ENCODE measurements around the genes NUDT5 and CDC123.

- PRO-cap = no peak
- RRBS = no CpG with 5 or more reads among the region's 5 CpGs
These were observed 287.3 kb downstream of the CELF2 start for GRCh38 chr10:11304890-11305361.

DNA sequence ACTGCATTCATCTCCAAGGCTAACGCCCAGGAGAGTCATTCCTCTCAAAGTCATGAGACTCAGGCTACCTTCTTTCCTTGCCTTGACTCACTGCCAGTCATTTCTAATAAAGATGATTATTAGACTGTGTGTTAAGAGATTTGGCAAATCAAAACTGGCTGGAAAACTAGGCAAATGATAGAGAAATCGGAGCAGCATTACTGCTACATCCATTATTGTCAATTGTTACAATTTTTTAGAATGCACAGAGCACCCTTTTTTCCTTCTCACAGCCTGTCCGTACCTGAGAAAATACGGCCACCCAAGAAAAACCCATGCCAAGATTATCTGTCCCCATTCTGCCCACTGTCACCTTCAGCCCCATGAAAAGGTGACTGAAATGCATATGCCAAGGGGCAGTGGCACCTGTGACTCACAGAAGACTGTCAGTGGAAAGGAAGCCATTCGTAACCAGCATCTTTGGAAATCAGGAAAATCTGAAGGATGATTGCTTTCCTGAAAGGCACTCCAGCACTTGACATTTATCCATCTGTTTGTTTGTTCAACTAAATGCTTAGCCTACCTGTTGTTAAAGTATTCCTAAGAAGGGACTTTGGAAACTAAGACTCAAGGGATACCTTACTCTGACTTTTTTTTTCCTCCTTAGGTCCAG is 286.1 kb downstream of the USP6NL start:
- PRO-cap = no peak
- RRBS = no CpG with 5 or more reads among the region's 5 CpGs

DNA sequence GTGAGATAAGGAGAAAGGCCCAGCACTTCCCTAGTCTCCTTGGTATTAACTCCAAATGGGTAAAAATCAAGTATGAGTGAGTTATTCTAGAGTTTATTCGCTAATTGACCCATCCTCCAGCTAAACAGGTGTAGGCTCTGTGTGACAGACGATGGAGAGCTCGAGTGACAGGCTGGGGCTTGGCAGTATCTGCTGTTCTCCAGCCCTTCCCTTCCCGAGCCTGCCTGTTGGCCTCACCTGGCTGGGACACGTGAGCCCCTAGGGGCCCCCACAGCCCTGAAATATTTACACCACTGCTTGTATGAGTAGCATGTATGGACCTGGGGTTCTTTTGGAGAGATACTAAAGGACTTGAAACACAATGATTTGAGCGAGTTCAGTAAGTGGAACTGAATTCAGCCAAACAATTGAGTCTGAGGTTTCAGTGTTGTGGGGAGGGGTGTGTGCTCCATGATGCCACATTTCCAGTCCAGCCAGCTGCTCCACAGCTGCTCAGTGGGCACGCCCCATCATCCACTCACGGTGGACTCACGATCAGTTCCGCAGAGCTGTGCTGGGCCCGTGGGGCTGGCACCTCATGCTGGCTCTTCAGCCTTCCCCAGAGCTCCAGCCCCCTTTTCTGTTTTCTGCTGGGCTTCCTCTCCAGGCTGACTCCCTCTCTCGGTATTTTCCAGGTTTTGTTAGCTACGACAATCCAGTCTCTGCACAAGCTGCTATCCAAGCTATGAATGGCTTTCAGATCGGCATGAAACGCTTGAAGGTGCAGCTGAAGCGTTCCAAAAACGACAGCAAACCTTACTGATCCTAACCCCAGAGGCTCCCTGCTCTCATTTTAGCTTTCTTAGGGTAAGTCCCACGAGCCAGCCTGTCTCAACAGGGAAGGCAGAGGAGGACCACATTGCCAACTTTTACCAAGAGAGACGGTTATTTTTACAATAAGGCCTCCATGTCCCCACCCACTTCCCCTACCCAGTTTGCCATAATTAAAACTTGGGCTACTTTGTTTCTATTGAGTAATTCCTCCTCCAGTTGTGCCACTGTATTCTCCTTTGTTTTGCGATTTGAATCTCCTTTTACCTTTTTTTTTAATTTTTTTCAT is 282.8 kb downstream of the USP6NL start:
- PRO-cap = no peak
- RRBS = no CpG with 5 or more reads among the region's 20 CpGs

DNA sequence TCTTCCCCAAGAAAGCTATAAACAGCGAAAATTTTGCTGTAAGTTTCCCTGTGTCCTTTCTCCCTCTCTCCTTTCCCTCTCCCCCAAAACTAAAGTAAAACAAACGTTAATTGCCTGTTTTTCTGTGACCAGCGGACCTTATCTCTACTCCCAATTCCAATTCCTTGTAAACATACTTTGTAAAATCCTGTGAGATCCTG is 217.7 kb downstream of the USP6NL start:
- PRO-cap = no peak
- RRBS = no CpG with 5 or more reads among the region's 3 CpGs

GRCh38 chr10:11454161-11455610 is 156.8 kb downstream of the USP6NL start:
- PRO-cap = no peak
- RRBS = no CpG with 5 or more reads among the region's 16 CpGs

DNA sequence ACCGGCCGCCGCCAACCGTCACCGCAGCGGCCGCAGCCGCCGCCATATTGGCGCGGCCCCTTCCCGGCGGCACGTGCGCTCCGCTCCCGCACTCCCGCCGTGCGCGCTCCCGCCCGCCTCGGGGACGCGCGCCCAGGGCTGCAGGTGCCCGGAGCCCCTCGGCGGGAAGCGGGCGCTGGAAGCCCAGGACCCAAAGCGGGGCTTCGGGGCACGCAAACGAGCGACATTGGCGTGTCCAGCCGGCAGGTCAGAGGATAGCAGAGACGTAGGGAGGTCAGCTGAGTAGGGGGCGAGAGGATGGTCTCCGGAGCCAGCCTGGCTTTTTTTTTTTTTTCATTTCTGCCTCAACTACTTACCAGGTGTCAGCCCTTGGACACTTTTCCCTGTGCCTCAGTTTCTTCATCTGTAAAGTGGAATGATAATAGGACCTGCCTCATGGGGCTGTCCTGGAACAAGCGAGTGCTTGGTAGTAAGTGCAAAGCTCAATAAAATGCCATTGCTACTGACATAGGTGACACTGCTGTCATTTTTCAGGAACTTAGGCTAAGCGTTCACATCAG is 352 bp upstream of the USP6NL start:
- PRO-cap = bidirectional peak, plus-strand start at position 121 of the sequence, minus-strand start outside the sequence
- RRBS = 1% methylated on average over 36 of the region's 44 CpGs

GRCh38 chr10:11625078-11625465 is 13.6 kb upstream of the USP6NL start:
- PRO-cap = no peak
- RRBS = no CpG with 5 or more reads among the region's 4 CpGs

DNA sequence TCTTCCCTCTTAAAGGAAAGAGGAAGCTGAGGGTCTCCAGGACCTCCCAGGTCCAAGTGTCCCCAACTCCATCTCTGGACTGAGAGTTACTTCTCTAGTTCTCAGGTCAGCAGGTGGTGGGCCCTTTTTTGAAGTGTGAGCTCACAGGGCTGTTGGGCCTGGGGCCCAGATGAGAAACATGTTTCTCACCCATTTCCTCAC is 38.0 kb upstream of the USP6NL start:
- PRO-cap = no peak

GRCh38 chr10:11687060-11687807 is 54.9 kb upstream of the ECHDC3 start:
- PRO-cap = no peak
- RRBS = no CpG with 5 or more reads among the region's 12 CpGs

DNA sequence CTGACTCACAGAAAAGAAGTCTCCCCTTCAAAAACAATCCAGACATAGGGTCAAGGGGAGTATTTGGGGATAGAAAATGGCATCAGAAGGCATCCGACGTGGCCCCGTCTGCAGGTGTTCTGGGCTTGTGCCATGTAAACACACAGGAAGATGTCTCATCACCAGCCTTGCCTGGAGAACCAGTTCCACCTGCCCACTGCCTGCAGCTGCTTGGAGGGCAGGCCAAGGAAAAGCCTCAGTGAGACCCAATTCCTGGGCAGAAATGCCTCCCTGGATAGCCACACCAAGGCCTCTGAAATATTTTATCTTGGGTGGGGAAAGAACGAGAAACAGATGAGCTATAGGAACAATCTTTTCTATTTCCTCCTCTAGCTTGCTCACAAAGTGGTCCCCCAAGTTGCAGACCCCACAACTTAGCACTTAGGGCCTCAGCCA is 54.4 kb upstream of the ECHDC3 start:
- PRO-cap = no peak
- RRBS = no CpG with 5 or more reads among the region's 4 CpGs

DNA sequence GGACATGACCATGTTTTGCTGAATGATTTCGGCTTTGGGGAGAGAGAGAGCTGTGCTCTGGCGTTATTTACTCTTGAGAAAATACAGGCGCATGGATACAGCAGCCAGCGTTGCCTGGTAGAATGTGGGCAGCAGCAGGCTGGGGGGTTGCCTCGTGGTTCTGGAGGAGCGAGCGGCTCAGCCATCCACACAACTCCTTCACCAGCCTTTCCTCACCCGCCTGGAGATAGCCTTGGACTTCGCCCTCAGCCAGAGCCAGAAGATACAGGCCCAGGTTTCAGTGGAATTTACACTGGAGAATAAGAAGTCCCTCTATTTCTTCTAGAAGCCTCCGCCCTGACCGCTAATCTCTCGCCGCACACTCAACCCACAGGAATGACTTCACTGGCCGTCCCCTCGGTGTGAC is 52.3 kb upstream of the ECHDC3 start:
- PRO-cap = no peak
- RRBS = no CpG with 5 or more reads among the region's 15 CpGs

DNA sequence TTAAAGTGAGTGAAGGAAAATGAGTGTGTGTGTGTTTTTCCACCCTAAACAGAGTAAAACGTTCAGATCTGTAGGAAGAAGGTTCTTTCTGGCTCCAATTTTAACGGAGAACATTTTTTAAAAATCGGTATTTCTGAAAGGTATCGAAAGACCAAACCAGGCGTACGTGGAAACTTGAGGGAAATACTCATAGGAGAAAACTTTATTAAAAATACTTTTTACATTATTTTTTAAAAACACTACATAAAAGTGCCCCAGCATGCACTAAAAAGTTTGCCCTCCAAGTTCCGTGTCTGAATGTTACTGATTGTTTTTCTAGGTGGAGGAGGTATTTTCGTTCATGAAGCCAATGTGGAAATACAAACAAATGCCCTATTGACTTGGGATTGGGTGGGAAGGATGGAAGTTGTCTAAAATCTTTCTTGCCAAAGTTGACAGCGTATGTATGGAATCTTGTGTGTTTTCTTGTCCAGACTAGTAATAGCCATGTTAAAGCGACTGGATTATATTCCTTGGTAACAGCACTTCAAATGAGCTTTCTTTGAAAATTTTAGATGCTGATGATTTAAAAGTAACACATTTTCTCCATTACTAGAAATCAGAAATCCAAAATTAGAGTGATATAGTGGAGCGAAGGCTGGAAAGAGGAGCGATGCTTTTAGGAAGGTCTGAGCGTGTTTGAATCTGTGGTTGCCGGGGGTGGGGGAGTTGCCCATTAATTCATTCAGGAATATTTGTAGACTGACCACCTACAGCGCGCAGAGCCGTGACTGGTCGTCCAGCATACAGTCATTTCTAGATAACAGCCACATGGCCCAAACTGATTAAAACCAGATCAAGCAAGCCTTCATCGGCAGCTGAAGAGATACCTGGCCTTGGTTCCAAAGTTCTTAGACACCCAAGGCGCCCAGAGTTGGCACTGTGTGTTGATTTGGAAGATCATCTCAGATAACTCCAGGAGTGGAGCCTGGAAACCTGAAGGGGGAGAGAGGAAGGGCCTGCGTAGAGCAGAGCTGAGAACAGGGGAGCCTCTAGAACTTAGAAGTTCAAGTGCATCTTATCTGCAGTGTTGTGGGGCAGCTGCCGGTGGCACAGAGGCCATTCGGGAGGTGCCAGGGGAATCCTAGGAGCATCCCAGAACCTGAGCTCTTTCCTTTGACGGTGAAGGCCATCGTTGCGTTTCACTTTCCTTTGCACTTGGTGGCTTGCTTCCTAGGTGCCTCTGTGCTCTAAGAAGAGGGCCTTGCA is 1.5 kb downstream of the PROSER2 start:
- PRO-cap = no peak
- RRBS = no CpG with 5 or more reads among the region's 26 CpGs

- PRO-cap = unidirectional peak, minus-strand start at chr10:11825837
- RRBS = no CpG with 5 or more reads among the region's 26 CpGs
These were observed 2.7 kb downstream of the PROSER2 start for GRCh38 chr10:11825499-11826552.

- PRO-cap = bidirectional peak, plus-strand start at chr10:11898523, minus-strand start at chr10:11898319
- RRBS = 100% methylated on average over 3 of the region's 23 CpGs
These were observed 75.2 kb downstream of the PROSER2 start for GRCh38 chr10:11898048-11899008.

DNA sequence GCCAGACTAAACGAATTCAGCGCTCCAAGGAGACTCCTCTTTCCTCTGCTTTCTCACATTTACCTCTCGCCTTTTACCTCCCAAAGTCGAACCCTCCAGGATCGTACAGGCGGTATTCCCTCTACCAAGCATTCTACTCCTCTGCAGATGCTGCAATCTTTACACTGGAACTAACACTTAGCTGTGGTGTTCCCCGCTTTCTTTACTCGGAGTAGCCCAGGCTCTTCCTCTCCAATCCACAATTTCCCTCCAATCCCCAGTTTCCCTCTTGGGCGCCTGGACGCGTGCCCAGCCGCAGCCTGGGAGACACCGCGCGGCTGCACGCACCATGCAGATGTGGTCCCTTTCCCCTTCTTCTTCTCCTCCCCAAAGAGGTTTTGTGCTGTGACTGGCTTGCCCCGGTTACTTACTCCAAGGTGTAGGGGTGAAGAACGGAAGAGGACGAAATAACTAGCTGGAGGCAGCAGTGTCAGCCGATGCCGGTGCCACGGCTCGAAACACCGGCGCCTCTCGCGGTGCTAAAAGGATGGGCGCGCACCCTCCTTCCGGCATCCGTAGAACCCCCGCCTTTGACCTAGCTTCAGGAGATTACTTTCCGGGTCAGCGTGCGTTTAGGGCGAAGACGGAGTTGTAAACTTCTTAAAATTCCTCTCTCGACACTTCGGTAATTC is at the start of gene NUDT5:
Gene NUDT5 (minus strand): TSS at position 532 of the 671 bp plus-strand sequence.
- PRO-cap = bidirectional peak, plus-strand start outside the sequence, minus-strand start at position 520 of the sequence
- RRBS = 1% methylated on average over 16 of the region's 39 CpGs

DNA sequence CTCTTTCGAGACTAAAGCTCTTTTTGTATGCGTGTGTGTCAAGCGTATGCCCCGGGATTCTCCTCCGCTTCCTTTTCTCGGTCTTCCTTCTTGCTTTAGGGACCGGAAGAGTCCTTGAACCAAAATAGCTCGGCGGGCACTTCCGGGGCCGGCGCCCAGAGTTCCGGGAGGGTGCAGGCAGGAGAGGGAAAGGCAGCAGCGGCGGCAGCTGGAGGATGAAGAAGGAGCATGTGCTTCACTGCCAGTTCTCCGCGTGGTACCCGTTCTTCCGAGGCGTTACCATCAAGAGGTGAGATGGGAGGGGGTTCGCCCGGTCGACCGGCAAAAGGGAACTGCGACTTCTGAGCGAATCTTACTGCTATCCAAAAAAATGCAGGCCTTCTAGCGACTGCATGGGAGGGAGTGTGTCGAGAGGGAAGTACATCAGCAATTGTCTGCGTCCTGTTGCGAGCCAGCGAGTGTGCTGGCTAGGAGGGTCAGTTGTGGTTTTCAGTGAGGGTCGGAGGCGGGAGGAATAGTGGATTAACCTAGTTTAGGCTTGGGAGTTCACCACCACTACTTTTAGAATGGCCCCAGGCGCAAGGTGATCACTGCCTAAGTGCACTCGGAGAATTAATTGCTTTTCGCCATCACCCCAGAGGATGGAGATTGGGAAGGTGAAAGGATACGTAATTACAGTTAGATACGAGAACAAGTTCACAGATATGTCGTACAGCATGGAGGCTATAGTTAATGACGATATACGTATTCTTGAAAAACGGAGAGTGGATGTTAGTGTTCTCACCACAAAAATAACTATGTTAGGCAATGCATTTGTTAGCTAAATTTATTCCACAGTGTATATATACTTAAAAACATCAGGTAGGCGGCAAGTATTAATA is at the start of gene CDC123:
Gene CDC123 (plus strand): TSS at position 158 of the 881 bp plus-strand sequence.
- PRO-cap = bidirectional peak, plus-strand start at position 158 of the sequence, minus-strand start outside the sequence
- RRBS = 3% methylated on average over 9 of the region's 43 CpGs

DNA sequence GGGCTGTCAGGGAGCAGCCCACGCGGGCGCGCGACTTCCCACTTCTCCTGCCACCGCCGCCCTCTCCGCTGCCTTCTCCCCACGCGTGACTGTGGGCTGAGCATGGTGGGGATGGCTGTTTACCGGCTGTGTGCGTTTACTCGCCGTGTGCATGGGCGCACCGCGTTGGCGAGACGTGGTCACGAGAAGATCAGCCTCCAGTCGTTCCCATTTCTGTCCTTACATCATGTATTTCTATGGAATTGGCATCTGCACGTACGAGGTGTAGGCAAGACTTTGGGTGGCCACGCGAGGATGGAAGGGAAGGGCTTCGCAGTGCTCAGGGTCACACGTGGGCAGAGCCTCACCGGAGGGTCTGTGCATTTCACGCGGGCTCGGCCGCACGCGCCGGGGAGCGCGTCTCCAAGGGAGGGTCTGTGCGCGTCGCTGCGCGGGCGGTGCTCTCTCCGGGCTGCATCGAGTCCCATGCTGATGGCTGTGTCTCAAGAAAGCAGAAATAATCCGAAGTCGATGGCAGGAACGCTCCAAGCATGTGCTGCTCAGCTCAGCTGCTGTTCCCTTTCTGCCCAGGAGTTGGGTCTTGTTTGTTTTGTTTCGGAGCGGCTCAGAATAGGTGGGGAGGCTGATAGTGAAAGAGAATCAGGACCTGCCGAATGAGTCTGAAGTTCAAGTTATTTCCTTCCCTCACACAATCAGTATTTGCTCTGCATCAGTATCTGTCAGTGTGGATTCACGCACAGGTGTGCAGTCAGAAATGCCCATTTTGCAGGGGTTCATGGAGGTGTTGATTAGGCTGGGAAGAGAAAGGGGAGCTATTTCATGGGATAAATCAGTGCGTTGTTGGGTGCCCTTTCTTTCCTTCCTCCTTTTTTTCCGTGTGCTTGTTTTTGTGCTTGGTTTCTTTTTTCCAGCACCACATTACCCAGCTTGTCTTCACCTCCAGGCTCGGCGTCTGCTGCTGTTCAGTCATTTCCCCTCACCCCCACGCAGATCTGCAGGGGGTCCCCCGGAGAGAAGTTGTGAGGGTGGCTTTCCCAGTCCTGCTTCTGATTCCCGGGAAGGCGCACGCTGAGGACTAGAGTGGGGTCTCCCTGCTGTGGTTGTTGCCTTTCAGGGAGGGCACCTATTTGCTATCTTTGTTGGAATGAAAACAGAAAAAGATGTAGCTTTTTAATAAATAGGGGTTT is 1.2 kb downstream of the CAMK1D start:
- PRO-cap = unidirectional peak, minus-strand start at position 564 of the sequence
- RRBS = 2% methylated on average over 24 of the region's 61 CpGs

DNA sequence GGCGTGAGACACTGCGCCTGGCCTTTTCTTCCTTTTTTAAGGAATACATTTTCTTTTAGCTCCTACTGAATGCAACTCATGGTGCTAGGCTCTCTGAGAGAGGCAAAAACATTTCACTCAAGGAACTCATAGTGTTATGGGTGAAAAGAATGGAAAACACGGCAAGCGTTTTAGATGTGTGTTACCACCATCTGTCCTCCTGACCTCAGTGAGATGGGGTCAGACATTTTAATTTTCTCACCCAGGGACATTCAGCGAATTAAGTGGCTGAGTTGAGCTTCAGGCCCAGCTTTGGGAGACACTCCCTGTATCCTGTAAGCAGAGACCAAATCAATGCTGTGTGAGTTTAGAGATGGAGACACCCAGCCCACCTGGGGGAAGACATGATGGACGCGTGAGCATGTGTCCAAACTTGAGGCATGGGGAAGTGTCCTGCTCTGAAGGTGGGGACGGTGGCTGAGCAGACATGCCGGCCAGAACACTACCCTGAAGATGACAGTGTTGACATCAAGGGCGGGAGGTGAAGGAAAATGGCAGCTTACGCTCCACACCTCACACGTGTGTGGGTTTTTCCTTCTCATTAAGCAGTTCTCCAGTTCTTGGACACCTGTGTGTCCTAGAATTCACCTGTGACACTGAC is 44.1 kb downstream of the CAMK1D start:
- PRO-cap = no peak
- RRBS = no CpG with 5 or more reads among the region's 12 CpGs

DNA sequence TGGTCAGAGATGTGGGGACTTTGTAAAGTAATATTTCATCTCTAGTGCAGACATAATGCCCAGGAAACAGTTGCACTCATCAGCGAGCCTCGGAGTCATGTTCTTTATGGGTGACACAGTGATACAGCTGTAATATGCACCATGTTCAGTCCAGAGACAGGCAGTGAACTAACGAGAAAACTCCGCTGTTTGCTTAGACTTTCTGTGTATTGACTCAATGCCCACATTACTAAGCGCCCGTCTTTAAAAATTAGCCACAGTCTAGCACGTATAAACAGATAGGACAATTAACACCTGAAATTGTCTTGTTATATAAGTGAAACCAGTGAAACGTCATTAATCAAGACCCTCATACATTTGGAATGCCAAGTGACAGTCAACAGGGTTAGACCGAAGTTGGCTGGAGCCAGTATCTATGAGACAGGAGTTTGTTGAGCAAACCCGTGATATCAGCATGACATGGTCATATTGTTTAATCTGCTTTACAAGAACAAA is 56.0 kb downstream of the CAMK1D start:
- PRO-cap = no peak
- RRBS = no CpG with 5 or more reads among the region's 10 CpGs

GRCh38 chr10:12455798-12456447 is 106.6 kb downstream of the CAMK1D start:
- PRO-cap = no peak
- RRBS = no CpG with 5 or more reads among the region's 4 CpGs